PFSK-1 (cell line): ENCODE data around the gene RIC8B.

GRCh38 chr12:104710018-104710447 is 248.1 kb downstream of the SLC41A2 start:
- RRBS: no CpG with 5 or more reads among the region's 7 CpGs

DNA sequence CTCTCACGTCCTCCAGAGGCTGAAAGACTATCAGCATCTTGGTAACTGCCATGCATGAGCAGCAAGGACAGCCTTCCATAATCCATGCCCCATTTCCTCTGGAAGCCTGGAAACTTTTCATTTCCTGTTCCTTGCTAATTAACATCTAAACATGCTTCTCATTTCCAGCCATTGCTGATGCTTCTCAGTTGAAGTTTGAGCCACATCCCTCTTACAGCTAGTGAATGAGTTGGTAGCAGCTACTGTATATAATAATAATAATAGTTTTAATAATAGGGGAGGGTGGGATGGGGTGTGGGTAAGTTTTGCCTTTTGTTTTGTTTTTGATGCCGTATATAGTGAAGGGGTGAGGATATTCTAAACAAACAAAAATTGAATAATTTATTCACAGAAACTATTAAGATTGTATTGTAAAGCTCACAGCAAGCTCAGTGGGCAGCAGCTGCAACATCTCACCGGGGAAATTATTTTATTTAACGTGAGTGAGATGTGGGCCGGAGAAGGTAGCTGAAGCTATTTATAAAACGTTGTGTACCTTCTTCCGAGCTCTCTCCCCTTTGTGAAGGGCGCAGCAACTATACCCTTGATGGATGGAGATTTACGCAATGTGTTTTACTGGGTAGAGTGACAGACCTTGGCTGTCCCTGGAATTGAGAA is 198.8 kb downstream of the SLC41A2 start:
- RRBS: no CpG with 5 or more reads among the region's 9 CpGs

DNA sequence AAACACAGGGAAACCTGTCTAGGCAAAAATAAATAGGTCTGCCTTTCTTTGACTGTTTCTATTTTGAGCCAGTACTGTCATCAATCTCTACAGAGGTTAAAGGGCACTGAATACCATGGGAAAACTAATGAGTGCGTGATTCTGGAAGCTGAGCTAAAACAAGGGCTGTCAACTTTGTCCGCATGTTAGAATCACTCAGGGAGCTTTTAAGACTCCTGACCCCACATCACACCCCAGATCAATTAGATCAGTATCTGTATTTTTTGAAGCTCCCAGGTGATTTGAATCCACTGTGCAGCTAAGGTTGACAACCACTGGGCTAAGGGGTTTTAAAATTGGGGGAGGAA is 38.9 kb downstream of the NOPCHAP1 start:
- RRBS: no CpG with 5 or more reads among the region's 2 CpGs

DNA sequence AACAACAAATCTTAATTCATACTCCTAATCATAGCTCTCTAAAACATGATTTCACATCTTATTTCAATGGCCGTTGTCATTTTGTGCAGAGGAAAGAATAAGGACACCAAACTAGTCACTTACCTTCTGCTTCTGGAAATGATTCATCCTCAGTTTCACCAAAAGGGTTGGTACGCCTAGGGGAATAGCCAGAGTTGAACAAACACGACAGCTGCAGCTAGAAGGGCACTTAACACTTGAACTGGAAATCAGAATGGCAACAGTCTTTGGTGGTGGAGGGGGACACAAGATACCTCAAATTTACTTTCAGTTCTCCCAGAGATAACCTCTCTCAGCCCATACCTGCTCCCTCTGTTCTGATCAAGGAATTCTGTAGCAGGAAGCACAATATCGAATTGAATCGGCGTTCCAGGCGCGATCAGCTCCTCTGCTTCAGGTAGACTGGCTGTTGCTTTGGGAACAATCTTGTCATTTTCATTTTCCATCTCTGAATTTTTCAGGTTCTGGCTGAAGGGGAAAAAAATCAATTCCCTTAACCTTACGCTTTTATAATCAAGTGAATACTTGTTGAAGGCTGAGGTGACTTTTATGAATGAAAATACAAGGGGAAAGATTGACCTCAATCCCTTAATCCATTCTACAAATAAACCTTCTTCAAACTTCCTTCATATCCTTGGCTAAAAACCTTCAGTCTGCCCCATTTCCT is 46.2 kb downstream of the APPL2 start:
- RRBS: no CpG with 5 or more reads among the region's 9 CpGs

- RRBS: no CpG with 5 or more reads among the region's 4 CpGs
These were observed 147.4 kb downstream of the C12orf75 start for GRCh38 chr12:105478000-105478265.

DNA sequence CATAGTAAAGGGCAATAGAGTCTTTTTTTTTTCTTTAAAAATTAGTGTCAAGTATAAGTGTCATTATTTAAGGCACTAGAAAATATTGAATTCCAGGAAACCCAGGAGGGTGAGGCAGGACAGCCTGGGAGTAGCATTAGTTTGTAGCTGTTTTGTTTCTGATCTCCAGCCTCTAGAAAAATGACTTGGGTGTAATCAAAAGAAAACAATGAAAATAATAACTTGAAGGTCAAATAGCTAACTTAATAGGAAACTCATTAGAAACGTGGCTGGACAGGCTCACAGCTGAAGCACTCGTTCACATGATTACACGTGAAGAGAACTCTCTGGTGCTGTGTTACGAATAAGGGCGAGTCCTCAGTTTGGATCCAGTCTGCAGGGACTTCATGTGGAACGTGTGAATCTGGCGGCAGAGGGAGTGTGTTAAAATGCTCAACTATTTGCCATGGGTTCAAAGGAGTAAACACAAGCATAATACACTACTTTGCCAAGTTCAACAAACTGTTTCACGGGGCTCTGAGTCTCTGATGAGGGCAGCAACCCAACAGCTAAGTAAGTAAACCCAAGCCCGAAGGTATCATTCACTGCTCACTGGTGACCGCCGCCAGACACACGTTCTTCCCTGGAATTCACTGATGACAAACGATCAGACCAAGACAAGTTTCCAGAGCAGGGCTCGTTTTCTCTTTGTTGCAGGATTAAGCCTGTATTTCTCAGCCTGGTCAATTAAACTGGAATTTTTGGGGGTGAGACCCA is 42.4 kb downstream of the NUAK1 start:
- RRBS: no CpG with 5 or more reads among the region's 14 CpGs

DNA sequence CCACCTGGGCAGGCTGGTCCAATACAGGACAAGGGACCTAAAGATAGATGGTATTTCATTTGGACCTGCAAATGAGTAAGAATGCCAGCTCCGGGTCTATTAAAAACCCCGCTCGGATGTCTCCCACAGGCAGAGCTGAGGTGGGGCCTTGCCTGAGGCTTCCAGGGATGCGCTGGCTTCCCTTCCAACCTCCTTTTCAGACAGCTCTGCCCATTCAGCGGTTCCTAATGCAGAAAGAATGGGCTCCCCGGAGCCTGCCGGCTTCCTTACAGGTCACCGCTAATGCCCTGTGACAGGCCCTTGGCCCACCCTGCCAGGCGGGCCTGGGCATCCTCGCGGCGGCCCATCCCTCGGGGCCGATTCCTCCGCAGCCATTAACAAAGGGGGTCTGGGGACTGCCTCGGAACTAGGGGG is 1.0 kb downstream of the CKAP4 start:
- RRBS: no CpG with 5 or more reads among the region's 16 CpGs

GRCh38 chr12:106254595-106254996 is 6.8 kb upstream of the CKAP4 start:
- RRBS: no CpG with 5 or more reads among the region's 2 CpGs

DNA sequence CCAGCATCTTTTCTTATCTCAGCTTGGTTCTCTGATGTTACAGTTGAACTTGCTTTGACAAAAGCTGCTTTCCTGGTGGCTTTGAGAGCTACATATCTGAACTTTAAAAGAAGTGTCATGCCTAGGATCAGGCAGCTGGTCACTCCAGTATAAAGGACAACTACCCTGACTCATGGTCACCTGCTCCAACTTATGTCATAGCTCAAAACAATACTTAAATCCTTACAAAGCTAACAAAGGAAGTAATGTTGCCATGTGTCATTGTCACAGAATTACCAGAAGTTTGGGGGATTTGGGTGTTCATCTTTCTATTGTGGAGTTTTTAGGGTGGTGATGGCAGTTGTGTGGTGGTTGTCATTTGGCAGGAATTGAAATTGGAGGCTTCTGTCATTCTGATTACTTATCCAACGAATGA is 1.8 kb upstream of the TCP11L2 start:
- RRBS: no CpG with 5 or more reads among the region's 1 CpG

- RRBS: 2% methylated on average over 6 of the region's 19 CpGs
These were observed 726 bp downstream of the TCP11L2 start for GRCh38 chr12:106303239-106303678.

- RRBS: no CpG with 5 or more reads among the region's 9 CpGs
These were observed 6.0 kb downstream of the TCP11L2 start for GRCh38 chr12:106308288-106309265.

DNA sequence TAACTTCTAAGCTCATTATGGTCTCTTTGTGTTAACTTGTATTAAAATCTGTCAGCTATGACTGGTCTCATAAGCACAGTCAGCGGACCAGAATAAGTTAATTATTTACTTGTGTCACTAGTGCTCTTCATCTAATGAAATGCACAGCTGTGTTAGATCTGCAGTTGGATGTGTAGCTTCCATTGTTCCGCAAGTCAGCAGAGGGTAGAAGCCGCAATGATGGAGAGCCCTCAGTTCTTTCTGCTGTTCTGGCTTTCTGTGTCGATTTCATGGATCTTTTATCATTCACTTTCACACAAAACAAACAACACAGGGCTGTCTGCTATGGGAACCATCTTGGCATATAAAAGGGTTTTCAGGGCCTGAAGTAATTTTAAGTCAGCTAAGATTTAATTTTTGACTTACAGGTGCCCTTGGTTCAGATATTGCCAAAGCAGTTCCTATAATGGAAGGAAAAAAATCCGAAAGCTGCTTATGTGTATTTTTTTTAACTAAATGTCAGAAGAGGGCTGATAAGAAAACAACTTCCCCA is 89.2 kb upstream of the RFX4 start:
- RRBS: no CpG with 5 or more reads among the region's 5 CpGs

- RRBS: no CpG with 5 or more reads among the region's 11 CpGs
These were observed 26.6 kb upstream of the RIC8B start for GRCh38 chr12:106747620-106748446.

GRCh38 chr12:106774197-106775180 is at the start of gene RIC8B:
Gene RIC8B, plus strand, starts transcription at chr12:106774682.
- RRBS: 2% methylated on average over 22 of the region's 71 CpGs

- RRBS: 16% methylated on average over 3 of the region's 3 CpGs
These were observed 125.3 kb upstream of the PWP1 start for GRCh38 chr12:107560350-107560737.

DNA sequence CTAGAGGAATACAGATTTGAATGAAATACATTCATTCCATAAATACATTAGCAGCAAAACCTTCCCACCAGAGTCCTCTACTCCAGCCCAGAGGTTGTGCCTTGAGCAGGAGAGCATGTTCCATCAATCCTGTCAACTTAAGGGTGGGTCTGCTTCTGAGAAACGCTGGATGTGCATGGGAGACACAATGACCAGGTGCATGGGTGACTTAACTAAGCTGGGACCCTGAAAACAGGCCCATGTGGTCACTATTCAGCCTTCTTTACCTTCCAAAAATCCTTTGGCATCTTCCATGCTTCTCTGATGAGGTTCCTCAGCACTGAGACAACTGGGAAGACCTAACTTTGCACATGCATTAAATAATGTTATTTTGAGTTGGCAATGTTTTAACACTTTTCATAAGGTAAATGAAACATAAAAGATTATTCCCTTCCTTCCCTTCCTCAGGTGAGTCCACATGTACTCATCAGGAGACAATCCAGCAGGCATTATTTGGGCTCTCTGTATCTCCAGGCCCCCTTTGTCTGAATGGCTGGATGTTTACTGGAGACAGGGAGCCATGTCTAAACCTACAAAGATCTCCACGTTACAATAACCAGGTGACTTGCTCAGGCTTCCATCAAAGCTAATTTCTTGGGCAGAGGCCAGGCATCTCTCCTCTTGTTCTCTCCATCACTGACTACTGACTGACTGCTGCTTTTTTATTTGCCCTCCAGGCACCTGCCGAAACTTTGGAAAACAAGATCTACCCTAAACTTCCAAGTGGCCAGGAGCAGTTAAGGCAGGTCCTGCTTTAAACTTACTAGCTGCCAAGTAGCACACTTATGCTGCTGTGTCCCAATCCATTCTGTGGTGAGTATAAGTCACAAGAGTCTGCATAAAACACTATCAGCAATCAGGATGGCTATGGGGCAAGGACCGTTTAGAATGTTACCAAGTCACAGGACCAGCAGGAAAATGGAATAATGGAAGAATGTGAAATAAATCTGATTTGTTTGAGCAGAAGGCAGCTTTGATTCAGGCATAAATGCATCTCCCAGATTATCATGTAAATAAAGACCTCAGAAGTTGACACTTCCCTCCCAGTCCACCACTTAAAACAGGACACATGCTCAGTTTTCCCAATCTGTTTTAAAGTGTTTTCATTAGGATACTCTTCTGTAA is 27.7 kb downstream of the PRDM4 start:
- RRBS: no CpG with 5 or more reads among the region's 4 CpGs

DNA sequence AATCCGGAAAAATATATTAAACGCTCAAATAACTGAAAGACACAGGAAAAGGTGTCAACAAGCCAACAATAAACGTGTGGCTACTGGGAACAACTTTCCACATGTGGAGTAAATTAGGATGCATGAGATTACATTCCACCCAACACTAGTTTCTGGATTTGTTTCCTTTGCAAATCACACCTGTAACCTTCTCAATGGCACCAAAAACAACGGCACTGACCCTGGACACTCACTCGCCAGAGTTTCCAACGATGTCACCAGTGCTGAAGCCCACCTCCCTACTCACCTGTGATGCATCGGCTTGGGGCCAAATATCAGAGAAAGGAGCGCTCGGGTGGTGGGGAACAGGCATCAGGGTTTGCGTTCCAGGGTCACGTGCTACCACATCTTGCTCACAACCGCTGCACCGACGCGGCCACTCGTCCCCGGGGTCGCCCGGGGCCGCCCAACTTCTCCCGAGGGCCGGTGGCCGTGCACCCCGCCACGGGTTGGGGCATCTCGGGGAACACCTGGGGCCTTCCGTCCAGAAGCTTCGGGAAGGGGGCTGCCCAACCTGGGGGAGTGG is 636 bp downstream of the PRDM4 start:
- RRBS: no CpG with 5 or more reads among the region's 28 CpGs

- RRBS: 1% methylated on average over 14 of the region's 44 CpGs
These were observed 129.1 kb downstream of the ASCL4 start for GRCh38 chr12:107903612-107904027.

GRCh38 chr12:108305415-108305988 is 33.6 kb downstream of the CMKLR1 start:
- RRBS: no CpG with 5 or more reads among the region's 11 CpGs

DNA sequence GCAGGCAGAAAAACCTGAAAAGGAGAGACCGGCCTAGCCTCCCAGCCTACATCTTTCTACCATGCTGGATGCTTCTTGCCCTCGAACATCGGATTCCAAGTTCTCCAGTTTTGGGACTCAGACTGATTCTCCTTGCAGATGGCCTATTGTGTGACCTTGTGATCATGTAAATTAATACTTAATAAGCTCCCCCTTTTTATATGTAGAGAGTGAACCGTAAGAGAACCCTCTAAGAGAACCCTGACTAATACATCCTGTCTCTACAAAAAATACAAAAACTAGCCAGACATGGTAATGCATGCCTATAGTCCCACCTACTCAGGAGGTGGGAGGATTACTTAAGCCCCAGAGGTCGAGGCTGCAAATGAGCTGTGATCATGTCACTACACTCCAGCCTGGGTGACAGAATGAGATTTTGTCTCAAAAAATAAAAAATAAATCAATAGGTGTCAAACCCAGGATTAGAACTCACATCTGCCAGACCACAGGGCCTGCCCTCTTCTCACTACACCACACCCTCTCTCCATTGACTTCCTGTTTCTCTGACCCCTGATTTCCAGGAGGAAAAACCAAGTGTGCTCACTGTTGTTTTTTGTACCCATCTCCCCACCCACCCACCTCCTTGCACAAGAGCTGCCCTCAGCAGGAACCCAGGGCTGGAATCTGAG is 6.4 kb downstream of the CMKLR1 start:
- RRBS: no CpG with 5 or more reads among the region's 5 CpGs